ENCODE measurements around the gene DNAI2.

DNA sequence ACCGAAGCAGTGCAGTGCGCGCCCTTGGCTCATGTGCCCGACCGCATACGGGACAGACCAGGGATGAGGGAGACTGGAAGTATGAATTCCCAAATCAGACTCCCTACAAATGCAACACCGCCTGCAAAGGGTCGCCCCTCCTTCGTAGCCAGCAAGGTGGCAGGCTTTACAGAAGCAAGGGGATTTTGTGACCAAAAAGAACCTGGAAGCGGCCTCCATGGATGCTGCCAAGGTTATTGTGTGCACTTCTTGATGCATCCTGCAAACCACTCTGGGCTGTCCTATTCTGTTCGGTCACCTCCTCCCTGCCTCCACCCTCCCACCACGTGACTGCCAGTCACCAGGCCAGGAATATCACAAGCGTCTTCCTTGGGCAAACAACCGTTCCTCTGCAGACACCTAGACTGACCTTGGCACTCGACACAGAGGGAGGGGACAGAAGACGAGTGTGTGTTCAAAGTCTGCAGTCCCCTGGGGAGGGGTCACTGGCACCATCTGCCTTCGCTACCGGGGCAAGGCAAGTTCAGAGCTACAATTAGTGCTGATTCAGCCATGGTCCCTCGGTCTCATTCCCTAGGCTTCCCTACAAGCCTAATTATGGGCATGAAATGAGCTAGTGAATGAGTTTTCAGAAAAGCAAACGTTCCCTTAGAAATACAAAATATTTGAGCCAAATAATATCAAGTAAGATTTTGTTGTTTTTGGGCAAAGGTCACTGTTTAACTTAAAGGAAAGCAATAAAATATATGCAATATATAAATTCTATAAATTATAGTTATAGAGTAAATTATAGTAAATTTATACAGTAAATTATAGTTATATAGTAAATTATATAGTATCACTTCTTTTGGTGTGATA lies 460.2 kb downstream of the SLC39A11 start:
- RRBS = no CpG with 5 or more reads among the region's 20 CpGs

- RRBS = 5% methylated on average over 2 of the region's 7 CpGs
These were observed 430.9 kb downstream of the SLC39A11 start for GRCh38 chr17:72661665-72661905.

GRCh38 chr17:72719362-72720701 lies 372.7 kb downstream of the SLC39A11 start:
- RRBS = no CpG with 5 or more reads among the region's 30 CpGs

DNA sequence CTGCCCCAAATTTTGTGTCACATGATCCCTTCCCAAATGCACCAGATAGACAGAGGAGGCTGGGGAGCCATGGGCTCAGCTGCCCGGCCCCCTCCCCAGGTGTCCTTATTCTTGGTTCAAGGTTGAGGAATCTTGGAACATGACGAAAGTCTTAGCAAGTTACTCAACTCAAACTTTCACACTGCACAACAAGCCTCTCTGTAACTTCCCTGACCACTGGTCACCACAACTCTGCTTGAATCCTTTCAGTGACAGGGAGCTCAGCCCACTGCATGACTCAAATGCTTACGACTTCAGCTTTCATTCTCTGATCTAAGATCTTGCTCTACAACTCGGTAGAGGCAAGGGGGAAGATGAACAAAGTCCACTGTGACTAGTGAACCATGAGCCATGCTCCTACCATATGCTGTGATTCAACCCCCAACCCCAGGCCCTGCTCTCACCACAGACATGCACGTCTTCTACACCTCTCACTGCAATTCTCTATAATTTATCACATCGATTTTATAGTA lies 160.9 kb downstream of the SLC39A11 start:
- RRBS = no CpG with 5 or more reads among the region's 6 CpGs

DNA sequence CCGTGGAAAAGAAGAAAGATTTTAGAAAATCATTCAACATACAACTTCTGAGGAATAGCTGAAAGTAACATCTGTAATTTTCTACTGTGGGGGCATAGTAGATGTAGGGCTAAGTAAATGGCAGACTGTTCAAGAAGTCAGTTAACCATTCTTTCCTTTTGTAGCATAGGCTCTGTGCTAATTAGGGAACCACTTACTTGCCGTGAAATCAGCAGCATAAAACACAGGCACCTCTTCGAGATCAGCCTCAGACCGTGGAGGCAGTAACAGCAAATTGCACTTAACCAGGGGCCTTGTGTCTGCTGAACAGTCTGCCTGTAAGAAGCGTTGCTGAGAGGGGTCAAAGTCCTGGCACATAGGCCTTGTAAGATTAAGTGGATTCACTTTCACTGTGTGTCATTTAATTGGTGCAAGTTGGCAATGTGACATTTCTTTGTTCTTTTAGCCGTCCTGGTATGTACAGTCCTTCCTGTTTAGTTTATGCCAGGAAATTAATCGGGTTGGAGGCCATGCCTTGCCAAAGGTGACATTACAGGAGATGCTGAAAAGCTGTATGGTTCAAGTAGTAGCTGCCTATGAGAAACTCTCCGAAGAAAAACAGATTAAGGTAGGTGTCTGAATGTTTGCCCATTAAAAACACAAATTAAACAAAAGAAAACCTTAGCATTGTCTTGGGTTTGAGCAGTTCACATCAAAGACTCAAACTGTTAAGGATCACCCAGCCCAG lies 10.5 kb downstream of the COG1 start:
- RRBS = no CpG with 5 or more reads among the region's 8 CpGs

- RRBS = no CpG with 5 or more reads among the region's 2 CpGs
These were observed 3.5 kb downstream of the FAM104A start for GRCh38 chr17:73228606-73229187.

GRCh38 chr17:73232540-73233404 lies 539 bp downstream of the C17orf80 start:
- RRBS = 2% methylated on average over 8 of the region's 49 CpGs

DNA sequence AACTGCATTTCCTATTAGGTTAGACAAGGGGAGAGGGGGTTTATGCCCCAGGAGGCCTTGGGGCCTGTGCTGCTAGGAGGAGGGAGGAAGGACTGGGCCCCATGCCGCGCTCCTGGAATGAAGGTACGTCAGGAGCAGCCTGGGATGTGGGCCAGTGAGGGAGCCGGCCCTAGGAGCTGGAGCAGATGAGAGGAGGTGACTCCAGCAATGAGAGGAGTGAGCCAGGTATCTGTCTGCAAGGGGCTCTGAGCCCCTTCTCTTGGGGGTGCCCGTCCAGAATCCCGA lies 46.9 kb upstream of the CDC42EP4 start:
- RRBS = no CpG with 5 or more reads among the region's 6 CpGs

DNA sequence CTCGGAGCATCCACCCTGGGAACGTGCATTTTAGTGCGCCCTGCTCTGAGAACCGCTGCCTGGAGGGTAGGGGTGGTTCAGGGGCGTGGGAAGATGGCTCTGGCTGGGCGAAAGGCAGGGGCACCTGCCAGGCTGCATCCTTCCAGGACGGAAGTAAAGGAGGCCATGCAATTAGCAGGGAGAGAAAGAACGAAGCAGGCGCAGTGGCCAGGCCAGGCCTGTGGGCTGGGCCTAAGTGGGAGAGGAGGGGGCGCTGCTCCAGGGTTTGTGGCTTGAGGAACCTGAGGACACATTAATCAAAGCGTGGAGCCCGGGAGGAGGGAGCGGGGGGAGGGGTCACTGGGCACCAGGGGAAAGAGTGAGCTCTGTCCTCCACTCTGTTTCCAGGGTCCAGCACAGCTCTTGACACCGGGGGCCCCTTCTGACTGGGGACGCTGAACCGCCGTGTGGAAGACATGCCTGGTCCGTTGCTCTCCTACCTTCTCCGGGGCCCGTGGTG lies 49.5 kb upstream of the CDC42EP4 start:
- RRBS = 65% methylated on average over 8 of the region's 20 CpGs

DNA sequence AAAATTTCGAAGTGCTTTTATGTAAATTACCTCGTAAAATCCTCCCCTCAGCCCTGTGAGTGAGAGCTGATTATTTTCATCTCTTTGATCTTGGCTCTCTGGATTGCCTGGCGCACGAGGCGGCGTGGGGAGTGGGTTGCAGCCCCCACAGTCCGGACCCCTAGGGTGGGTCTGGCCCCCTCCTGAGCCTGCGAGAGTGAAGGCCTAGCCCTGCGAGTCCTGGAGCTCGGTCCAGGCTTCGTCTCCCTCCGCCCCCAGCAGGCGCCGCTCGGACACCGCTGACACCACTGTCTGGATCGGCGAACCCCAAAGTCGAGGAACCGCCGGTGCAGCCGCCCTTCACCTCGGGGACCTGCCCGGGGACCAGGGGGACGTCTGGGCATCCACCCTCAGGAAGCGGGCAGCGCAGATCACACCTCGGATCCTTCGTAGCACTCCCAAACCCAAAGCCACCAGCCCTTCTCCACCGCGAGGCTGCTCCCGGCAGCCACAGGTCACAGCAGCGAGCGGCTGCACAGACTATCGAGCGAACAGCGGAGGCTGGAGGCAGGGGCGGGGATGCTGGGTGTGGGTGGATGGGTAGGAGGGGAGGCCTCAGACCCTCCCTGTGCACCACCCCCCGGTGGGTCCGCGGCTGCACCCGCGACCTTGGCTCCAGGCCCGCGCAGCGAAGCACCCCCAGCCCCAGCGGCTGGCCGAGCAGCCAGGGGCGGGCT lies 1.3 kb downstream of the SDK2 start:
- RRBS = 0% methylated on average over 6 of the region's 49 CpGs

DNA sequence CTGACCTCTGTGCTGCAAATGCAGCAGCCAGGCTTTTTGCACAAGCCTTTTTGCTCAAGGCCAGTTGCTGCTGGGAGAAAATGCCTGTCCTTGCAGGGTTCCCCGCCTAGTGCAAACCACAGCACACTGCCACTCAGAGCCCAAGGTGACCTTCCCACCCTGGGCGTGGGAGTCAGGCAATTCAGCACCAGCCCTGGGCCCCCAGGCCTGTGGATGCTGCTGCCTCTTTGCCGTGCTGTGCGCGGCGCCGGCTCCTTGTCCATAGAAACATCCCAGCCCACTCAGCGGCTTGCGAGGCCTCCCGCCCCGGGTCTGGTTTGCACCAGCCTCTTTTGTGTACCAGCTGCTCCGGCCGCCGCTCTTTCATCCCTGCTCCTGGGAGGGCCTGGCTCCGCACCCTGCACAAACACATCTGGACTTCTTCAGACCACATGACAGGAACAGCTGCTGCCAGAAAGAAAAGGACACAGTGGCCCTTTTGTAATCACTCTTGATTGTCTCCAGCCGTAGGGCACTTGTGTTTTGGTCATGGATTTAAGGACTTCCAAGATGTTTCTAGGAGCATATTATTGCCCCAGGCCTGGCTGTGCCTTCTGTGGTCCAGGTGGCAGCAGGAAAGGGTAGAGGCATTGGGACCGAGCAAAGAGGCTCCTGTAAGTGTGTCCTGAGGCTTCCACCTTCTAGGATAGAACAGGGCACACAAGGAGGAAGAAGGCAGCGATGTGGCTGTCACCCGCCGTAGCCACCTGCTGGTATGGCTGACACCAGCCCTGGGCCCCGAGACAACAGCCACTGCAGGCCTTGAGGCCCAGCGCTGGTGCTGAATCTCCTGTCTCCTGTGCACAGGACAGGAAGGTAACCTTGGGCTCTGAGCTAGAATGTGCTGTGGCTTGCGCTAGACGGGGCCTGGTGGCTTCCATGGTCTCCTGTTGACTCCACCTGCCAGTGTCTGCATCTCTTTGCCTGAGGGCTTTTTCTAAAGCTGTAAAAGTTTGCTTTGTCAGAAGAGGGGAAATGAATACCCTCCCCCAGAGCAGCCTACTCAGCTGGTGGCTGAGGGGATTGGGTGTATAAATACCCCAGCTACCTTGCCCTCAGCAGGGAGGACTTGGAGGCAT lies 75.6 kb upstream of the SDK2 start:
- RRBS = 20% methylated on average over 5 of the region's 24 CpGs

- RRBS = no CpG with 5 or more reads among the region's 2 CpGs
These were observed 127.2 kb upstream of the SDK2 start for GRCh38 chr17:73771395-73771816.

DNA sequence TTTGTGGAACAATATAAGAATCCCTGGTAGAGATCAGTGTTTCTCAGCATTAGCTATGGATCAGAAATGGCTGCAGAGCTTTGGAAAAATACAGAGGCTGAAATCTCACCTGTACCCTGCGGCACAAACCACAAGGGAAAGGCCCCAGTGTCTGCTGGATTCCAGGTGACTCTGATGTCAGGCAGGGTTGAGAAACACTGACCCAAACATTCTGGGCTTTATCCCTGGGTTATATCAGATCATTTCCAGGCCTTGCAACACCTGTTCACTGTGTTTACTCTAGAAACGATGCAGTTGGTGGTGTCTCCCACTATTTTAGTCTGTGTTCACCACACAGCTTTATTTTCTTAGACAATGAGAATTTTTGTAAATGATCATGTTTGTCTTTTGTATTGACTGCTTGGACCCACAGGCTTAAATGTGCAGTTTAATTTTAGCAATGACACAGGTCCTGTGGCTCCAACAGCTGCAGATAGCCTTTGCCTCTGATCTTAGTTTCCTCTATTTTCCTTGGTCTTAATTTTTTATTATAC lies 151.5 kb upstream of the SDK2 start:
- RRBS = no CpG with 5 or more reads among the region's 2 CpGs

DNA sequence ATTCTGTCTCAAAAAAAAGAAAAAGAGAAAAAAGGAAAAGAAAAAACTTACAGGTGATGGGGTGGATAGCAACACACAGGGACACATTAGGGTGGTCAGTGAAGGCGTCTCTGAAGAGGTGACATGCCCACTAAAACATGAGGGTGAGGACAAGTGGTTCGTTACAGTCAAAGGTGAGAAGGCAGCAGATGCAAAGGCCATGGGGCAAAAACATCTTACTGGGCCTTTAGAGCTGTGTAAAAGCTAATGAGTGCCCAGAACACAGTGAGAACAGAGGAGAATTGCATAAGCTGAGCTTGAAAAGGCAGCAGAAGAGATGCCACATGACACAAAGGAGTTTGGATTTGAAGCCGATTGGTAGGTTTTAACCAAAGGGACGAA lies 48.5 kb upstream of the RPL38 start:
- RRBS = no CpG with 5 or more reads among the region's 4 CpGs

DNA sequence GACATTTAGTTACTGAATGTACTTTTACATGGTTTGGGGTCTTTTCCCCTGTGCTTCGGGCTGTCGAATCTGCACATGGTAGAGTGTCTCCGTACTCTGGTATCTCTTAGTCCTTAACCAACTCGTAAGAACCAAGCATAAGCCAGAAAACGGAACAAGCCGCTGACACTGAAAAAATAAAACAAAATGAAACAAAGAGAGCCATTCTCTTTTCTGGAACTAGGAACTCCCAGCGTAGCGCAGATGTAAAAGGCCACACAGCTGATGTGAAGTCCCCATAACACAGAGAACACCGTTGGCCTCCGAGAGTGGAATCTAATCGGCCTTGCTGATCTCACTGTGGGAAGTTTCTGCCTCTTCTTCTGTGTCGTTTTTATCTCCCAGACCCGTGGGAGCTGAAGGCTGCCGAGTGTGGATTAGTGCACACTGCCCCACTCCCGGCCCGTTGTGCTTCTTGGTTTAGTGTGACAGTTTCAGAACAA lies 21.6 kb downstream of the TTYH2 start:
- RRBS = 15% methylated on average over 2 of the region's 16 CpGs

- RRBS = no CpG with 5 or more reads among the region's 34 CpGs
These were observed at the start of gene DNAI2 for GRCh38 chr17:74273960-74274557. TSS of gene DNAI2 (plus strand) at chr17:74274234.

GRCh38 chr17:74387904-74388131 lies 20.5 kb downstream of the GPR142 start:
- RRBS = no CpG with 5 or more reads among the region's 5 CpGs

DNA sequence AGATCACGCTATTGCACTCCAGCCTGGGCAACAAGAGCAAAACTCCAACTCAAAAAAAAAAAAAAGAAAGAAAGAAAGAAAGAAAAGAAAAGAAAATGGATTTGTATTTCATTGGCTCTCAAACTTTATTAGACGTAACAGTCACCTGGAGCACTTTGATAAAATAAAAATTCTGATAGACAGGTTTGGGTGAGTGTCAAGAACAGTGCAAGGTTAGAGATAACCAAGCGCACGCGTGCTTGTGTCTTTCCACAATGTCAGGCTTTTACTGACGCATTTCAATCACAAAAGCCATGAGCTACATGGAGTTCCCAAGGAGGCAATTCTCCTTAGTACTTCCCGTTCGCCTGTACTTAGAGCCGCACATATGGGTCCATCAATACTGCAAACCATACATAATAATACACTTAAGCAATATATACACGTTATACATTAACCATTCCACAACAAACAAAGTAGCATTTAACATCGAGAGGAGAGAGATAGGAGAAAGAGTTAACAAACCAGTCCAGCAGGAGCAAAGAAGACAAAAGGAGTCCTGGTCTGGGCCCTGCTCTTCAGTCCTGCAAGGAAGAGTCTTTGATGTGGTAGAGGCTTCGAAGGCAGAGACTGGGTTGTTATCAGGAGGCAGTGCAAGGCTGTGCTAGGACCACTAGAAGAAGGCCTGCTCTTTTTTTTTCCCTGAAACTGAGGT lies 12.0 kb upstream of the GPRC5C start:
- RRBS = no CpG with 5 or more reads among the region's 12 CpGs

DNA sequence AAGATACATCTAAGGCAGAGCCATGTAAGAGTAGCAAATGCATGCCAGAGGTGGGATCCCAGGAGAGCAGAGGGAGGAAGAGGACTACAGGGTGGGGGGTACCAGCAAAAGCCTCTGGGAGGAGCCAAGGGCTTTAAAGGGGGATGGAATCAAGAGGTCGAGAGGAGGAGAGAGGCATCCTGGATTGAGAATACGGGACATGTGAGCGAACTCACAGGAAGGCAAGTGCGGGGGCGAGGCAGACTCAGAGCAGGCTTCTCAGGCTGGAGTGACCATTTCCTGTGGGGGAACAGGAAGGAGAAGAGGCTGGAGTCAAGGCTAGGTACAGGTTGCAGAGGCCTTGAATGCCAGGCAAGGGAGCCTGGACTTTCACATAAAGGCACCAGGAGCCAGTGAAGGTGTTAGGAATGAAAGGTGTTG lies 5.5 kb upstream of the GPRC5C start:
- RRBS = no CpG with 5 or more reads among the region's 5 CpGs

DNA sequence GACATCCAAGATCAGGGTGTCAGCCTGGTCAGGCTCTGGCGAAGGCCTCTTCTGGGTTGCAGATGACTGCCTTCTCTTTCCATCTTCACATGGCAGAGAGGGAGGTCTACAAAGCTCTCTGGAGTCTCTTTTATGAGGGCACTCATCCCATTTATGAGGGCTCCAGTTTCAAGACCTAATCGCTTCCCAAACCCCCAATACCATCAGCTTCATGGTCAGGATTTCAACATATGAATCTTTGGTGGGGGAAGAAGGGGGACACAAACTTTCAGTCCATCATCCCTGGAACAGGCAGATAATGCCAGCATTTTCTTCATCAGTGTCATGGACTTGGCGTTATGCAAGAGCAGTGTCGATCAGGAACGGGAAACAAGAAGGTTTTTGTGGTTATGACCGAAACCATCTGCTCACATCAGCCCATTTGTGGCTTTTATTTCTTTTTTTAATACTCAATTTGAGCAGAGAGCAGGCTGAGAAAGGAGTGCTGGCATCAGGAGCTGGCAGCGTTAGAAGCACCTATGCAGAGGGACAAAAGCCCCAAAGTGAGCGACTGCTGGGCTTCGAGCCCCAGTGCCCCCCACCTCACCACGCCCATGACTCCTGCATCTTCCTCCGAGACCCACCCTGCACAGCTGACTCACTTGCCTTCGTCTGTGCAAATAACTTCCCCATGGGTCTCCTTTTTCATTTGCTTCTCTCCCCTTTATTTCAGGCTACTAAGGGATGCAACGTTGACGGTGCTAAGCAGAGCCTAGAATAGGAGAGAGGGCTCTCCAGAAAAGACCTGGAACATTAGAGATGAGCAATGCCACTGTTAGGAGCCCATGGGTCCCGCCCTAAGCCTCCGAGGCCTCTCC lies 16.1 kb upstream of the CD300E start:
- RRBS = no CpG with 5 or more reads among the region's 16 CpGs

Measured in epithelial cell of prostate (primary cell).